HEK293 (cell line): Measurements from ENCODE around the genes HCCS, AMELX, ARHGAP6, PRPS2, TCEANC, RAB9A and ASB9.

- PRO-cap: no peak
- RRBS, 2 experiments: no CpG with 5 or more reads among the region's 21 CpGs
Measured at GRCh38 chrX:10165399-10166178, 8.8 kb downstream of the CLCN4 start.

DNA sequence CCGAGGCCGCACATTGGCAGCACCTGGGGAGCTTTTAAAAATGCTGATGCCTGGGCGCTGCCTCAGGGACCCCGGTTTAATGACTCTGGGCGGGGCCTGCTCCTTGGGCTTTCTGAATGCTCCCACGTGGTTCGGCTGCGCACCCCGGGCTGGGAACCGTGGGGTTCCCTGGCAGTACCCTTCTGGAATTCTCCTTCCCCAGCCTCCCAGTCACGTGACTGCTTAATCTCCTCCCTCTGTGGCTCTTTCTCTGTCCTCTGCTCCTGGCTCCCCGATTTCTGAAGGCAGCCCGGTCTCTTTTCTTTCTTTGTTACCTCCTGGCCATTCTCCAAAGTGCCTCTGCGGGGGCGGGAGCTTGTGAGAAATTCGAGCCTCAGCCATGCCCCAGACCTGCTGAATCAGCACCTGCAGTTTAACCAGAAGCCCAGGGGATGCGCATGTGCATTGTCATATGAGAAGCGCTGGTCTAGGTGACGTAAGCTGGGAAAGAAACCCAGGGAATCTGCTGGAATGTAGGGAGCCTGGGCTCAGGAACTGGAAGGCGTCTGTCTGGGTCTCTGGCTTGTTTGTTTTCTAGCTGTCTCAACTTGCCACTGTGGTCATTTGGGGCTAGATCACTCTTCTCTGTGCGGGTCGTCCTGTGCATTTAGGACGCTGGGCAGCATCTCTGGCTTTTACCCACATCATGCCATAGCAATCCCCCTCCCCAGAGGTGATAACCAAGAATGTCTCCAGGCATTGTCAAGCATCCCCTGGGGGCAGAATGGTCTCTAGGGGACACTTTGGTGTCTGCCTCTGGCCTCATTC is 16.8 kb downstream of the CLCN4 start:
- PRO-cap: bidirectional peak, plus-strand start at position 467 of the sequence, minus-strand start at position 280 of the sequence
- RRBS, 2 experiments: 11 to 56% methylated on average over 6 of the region's 23 CpGs

DNA sequence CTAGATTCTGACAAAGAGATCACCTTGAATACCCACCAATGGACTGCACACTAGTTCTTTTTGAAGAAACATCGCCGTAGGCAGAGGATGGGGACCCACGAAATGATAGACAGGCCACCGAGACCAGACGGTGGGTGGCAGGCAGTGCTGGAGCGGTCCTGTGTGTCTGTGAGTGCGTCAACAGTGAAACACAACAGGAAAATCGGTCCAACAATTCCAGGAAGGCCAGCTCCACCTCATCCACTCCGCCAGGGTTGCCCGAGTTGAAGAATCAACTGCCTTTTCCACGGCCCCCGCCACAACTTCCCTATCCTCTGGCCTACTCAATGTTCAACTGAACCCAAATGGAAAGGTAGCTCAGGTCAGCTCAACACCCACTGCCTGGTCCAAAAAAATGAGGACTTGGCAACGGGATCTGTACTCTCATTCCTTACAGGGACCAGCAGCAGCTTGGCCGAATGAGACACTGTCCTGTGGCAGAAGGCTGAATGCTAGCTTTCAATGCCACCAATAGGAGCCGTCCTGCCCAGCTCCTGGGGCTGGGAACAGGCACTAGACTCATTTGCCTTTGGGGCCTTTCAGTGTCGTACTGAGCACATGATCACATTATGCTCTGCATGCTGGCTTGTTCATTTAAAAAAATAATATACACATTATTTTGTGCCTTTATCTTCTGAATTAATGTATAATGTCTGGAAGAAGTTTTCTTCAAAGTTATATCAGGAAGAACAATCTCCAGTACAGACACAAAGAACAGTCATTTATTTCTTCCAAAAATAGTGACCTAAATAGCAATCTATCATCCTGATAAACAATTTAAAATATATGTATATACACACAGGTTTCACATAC is 43.4 kb downstream of the MID1 start:
- PRO-cap: no peak
- RRBS, 2 experiments: no CpG with 5 or more reads among the region's 16 CpGs

GRCh38 chrX:11111032-11111603 is at the start of gene HCCS:
TSS of gene HCCS (plus strand) at chrX:11111332.
- PRO-cap: bidirectional peak, plus-strand start at chrX:11111332, minus-strand start at chrX:11111131
- RRBS, 2 experiments: 27 to 39% methylated on average over 16 to 20 of the region's 47 CpGs

DNA sequence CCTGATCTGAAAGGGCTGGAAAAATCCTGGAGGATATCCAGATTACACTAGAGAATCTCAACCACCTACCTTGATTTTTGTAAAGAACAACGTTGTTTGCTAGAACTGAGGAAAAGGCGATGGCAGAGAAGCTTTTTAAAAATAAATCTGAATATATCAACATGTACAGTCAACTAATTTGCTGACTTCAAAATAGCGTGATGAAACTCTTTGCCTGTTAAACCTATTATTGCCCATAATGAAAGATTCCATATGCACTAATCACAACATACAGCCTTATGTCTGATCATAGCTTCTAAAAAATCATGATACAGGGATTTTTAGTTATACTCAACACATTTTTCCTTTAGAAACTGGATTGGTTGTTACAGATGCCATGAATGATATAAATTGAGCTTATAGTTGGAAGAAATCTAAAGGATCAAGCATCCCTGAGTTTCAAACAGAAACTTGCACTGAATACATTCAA is at the start of gene AMELX:
Gene AMELX, plus strand, starts transcription at position 416 of the 469 bp plus-strand sequence.
- PRO-cap: no peak
- RRBS, 2 experiments: no CpG with 5 or more reads among the region's 3 CpGs

- PRO-cap: bidirectional peak, plus-strand start at chrX:11666304, minus-strand start at chrX:11665974
- RRBS, 2 experiments: 29 to 37% methylated on average over 17 to 21 of the region's 63 CpGs
Measured at GRCh38 chrX:11665572-11666519, at the start of gene ARHGAP6. TSS of gene ARHGAP6 (minus strand) at chrX:11665920.

DNA sequence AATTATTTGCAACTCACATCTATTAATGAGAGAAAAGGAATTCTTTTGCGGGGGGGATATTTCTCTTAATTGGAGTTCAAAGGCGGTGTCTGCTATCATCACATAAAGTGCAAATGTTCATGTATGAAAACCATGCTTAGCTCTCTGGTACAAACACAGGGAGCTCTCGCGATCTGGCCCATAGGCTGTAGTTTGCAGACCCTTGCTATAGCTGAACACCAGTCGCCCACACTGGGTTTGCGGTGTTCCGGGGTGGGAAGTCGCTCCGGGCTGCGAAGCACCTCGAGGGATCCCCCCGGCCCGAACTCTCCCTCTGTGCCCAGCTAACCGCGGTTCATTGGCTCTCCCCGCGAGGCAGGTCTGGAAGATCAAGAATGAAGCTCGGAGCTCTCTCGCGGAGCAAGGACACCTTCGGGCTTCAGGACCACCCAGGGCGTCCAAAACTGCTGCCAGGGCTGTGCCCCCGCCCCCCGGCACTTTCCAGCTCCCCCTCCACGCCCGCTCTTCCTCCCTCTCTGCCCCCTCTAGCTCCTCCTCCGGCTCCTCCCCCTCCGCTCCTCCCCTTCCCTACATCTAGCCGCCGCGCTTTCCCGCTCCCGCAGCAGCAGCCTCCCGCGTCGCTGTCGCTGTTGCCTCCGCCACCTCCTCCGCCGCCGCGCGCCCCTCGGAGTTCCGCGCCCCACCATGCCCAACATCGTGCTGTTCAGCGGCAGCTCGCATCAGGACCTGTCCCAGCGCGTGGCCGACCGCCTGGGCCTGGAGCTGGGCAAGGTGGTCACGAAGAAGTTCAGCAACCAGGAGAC is at the start of gene PRPS2:
Gene PRPS2, plus strand, starts transcription at position 599 of the 803 bp plus-strand sequence.
- PRO-cap: bidirectional peak, plus-strand start at position 599 of the sequence, minus-strand start at position 432 of the sequence
- RRBS, 2 experiments: 17 to 26% methylated on average over 4 of the region's 54 CpGs

DNA sequence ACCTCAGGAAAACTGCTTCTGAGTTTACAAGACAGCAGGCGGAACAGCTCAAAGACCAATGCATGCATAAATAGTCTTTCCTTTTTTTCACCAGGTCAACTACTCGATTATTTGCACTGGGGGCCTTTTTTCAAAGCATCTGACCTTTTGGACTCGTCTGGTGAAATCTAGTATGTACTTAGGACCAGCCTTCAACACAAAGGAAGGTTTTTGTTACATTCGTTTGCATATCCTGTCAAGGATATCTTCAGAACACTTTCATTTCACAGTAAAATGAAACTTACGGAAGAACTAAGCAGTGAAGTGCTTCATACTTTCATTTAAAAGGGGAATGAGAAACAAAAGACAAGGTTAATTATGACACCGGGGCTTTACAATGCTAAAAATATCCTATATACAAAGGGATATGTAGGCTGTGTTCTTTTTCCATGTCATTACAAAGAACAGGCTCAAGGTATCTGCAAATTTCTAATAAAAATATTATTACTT is 23.0 kb upstream of the TLR7 start:
- PRO-cap: no peak
- RRBS, 2 experiments: no CpG with 5 or more reads among the region's 6 CpGs

GRCh38 chrX:12949324-12950587 is 25.2 kb upstream of the TMSB4X start:
- PRO-cap: no peak
- RRBS, 2 experiments: no CpG with 5 or more reads among the region's 15 CpGs

- PRO-cap: no peak
- RRBS, 2 experiments: no CpG with 5 or more reads among the region's 6 CpGs
Measured at GRCh38 chrX:12977190-12977736, 2.4 kb downstream of the TMSB4X start.

GRCh38 chrX:13082315-13082944 is 38.0 kb upstream of the FAM9C start:
- PRO-cap: no peak
- RRBS, 2 experiments: no CpG with 5 or more reads among the region's 8 CpGs

DNA sequence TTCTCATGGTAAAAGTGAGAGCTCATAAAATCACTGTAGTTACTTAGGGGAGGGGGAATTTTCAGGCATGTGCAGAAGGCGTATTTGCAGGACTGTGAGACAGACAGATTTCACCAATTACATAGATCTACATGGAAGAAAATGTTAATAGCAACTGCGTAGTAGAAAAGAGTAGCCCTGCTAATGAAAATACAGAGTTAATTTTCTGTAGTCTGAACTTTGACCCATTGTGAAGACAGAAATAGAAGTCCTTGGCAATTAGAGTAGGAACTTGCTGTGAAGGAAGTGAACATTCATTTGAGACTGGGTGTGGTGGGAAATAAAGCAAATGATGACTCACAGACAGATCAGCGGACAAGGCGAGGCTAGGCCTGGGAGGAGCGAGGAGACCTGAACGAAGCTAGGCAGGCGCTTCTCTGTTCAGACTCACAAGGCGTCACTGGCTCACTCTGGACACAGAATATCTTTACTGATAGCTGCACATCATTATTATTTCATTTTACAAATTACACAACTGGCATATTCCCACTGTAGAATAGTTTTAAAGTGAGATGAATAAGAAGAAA is 57.2 kb upstream of the FAM9C start:
- PRO-cap: no peak
- RRBS, 2 experiments: no CpG with 5 or more reads among the region's 8 CpGs

- PRO-cap: bidirectional peak, plus-strand start at chrX:13653357, minus-strand start at chrX:13653422; bidirectional peak, plus-strand start at chrX:13653538, minus-strand start at chrX:13653470
- RRBS, 2 experiments: under 1 to 2% methylated on average over 21 to 25 of the region's 57 CpGs
Measured at GRCh38 chrX:13652712-13653960, at the start of gene TCEANC. TSS of gene TCEANC (plus strand) at chrX:13653141.

GRCh38 chrX:13688568-13689644 is at the start of gene RAB9A:
TSS of gene RAB9A (plus strand) at chrX:13689128.
- PRO-cap: bidirectional peak, plus-strand start at chrX:13689128, minus-strand start at chrX:13689025
- RRBS, 2 experiments: 1% methylated on average over 9 to 26 of the region's 76 CpGs

- PRO-cap: no peak
- RRBS, 2 experiments: no CpG with 5 or more reads among the region's 7 CpGs
Measured at GRCh38 chrX:13732232-13733100, 2.0 kb downstream of the TRAPPC2 start.

GRCh38 chrX:13933099-13933679 is 96.5 kb downstream of the GEMIN8 start:
- PRO-cap: unidirectional peak, minus-strand start at chrX:13933393
- RRBS, 2 experiments: no CpG with 5 or more reads among the region's 3 CpGs

- PRO-cap: no peak
- RRBS, 2 experiments: no CpG with 5 or more reads among the region's 15 CpGs
Measured at GRCh38 chrX:15269563-15270501, at the start of gene ASB9. TSS of gene ASB9 (minus strand) at chrX:15270083.

- PRO-cap: no peak
- RRBS, 2 experiments: no CpG with 5 or more reads among the region's 4 CpGs
Measured at GRCh38 chrX:15301854-15302324, 13.6 kb downstream of the ASB11 start.

DNA sequence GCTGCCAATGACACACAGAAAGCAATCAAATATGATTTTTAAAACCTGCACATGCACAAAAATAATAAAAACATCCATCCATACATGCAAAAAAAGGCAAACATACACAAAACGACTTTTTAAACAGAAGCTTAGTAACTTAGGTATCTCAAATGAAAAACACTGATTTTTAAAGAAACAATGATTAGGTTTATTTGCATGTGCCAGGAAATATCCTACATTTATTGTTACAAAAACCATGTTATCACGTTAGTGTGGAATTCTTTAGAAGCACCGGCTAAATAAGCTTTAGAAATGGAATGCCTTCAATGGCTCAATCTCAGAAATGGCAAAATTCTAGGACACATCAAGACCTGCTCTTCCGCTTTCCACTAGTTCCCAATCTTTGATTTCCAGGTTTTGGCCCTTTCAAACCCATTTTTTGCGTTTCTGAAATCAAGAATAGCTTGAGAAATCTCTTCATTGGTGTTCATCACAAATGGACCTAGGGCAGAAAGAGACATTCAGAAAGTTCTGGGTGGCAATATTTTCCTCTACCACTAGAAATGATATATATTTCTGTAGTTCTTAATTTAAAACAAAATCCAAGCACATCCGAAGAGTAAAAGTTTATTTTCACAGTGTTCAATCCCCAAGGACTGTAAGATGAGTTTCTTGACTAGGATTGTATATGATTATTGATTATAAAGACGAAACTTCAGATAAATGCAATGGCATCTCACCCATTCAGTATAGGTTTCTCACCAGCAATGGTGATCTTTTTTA is 602 bp upstream of the VEGFD start:
- PRO-cap: no peak
- RRBS, 2 experiments: no CpG with 5 or more reads among the region's 7 CpGs

- PRO-cap: no peak
- RRBS, 2 experiments: no CpG with 5 or more reads among the region's 3 CpGs
Measured at GRCh38 chrX:15407417-15407670, 23.1 kb upstream of the VEGFD start.